ENCODE measurements around a stretch of chr14.

- PRO-cap, 2 experiments = no peak in any of the 2 experiments
Measured at GRCh38 chr14:75200368-75200875, 24.0 kb upstream of the TMED10 start.

- PRO-cap, 2 experiments = no peak in any of the 2 experiments
Measured at GRCh38 chr14:75221786-75222639, 45.6 kb upstream of the TMED10 start.

GRCh38 chr14:75258633-75259421 is 19.8 kb upstream of the FOS start:
- PRO-cap, 2 experiments = peak in 2 of 2 experiments; most common plus-strand start chr14:75259376 (in 2); most common minus-strand start chr14:75258999 (in 2)

GRCh38 chr14:75280235-75280372 is 1.5 kb downstream of the FOS start:
- PRO-cap, 2 experiments = no peak in any of the 2 experiments

DNA sequence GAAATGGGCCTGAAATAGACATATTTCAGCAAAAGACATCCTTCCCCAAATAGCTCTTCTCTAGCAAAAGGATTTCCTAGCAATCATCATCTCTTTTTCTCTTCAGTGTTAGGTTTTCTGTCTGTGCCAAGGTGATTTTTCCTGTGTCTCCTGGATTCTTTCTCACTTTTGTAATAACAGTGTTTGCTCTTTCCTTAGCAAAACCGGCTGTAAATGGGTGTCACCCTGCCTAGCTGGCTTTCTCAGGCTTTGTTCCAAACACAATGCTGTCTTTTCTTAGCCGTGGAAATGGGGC is 21.8 kb downstream of the JDP2 start:
- PRO-cap, 2 experiments = no peak in any of the 2 experiments

- PRO-cap, 2 experiments = no peak in any of the 2 experiments
Measured at GRCh38 chr14:75470263-75470876, 42.5 kb downstream of the JDP2 start.

DNA sequence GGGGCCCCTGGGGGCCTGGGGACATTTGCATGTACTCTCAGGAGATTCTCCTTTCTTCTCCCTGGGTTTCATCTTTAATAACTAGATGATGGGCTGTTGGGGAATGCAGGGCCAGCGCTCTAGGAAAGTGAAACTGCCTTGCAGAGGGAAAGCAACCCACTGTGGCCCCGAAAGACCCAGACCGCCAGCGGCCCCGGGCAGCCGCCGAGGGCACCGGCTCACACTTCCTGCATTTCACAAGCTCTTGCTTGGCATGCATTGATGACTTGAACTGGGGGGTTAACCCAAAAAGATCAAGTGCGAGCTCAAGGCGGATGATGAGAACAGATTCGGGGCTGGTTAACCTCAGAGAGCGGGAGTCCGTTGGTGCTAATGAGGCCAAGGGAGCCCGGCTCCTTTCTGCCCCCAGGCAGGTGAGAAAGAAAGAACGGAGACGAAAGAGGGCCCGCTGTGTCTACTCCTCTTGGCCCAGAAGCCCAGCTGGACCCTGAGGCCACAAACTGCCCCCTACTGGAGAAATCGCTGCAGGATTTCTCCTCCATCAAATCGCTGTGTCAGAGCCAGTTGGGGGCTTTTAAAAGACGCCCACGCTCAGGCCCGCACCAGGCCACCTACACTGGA is 7.2 kb upstream of the BATF start:
- PRO-cap, 2 experiments = no peak in any of the 2 experiments

DNA sequence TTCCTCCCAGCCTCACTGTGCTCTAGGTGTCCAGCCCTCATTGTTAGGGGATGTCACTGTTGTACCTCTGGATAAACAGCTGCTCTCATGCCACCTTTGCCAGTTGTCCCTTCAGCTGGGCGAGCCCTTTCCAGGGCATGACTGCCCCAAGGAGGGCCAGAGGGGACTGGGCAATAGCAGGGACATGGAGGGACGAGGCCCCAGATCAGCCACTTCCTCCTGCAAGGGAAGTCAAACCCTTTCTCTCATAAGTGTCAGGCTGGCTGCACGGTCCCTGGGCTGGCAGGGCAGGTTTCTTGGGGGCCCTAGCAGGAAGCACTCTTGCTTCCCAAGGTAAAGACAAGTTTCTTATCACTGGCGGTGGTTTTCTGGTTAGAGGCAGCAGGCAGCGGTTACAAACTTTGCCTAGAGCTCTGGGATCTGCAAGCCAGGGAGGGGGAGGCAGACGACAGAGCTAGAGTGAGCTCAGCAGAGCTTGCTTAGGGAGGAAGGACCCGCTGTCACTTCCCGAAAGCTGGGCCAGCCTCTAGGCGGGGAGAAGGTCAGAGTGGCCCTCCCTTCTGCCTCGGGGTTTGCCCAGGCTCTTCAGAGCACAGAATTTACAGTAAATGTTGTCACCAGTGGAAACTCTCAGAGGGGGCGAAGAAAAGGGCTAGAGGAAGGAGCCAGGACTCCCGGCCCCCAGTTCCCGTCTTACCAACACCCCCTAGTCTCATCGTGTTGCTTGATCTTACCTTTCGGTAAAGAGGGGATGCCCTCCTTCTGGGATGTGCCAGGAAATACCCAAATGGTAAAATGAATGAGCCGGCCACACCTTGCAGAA is 20.4 kb downstream of the BATF start:
- PRO-cap, 2 experiments = peak in 2 of 2 experiments; most common plus-strand start position 602 of the sequence (in 1); most common minus-strand start position 456 of the sequence (in 1)

DNA sequence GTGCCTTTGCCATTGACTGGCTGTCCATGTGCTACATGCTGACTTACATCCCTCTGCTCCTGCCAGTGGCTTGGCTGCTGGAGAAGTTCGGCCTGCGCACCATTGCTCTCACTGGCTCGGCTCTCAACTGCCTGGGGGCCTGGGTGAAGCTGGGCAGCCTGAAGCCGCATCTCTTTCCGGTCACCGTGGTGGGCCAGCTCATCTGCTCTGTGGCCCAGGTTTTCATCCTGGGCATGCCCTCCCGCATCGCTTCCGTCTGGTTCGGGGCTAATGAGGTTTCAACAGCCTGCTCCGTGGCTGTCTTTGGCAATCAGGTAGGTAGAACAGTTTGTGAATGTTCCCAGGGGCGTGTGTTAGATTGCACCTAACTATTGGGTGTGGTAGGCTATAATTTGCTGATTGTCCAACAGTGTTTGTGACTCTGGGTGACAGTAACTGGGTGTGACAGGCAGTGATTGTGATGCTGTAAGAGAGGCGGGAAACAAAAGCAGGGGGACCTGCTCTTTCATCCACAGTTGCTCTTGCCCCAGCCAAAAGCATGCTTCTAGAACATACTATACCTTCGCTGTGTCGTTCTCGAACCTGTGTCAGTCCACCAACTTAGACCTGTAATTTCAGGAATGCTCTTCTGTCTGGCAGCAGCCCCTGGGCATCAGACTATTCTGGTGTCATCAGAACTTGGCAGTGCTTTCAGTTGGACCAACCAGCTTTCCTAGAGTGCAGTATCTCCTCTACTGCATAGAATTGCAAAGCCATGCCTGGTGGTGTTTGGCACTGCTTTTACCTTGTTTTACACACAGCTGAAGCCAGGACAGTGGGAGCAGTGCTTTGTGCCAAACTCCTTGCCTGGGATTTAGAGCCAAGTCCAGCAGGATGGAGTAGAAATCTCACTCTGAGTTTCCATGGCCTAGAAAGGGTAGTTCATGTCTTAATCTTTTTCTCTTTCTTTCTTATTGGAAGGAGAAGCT is 1.2 kb downstream of the FLVCR2 start:
- PRO-cap, 2 experiments = peak in 2 of 2 experiments; most common minus-strand start position 125 of the sequence (in 2)

GRCh38 chr14:75911856-75912544 is 69.8 kb downstream of the TGFB3 start:
- PRO-cap, 2 experiments = no peak in any of the 2 experiments

DNA sequence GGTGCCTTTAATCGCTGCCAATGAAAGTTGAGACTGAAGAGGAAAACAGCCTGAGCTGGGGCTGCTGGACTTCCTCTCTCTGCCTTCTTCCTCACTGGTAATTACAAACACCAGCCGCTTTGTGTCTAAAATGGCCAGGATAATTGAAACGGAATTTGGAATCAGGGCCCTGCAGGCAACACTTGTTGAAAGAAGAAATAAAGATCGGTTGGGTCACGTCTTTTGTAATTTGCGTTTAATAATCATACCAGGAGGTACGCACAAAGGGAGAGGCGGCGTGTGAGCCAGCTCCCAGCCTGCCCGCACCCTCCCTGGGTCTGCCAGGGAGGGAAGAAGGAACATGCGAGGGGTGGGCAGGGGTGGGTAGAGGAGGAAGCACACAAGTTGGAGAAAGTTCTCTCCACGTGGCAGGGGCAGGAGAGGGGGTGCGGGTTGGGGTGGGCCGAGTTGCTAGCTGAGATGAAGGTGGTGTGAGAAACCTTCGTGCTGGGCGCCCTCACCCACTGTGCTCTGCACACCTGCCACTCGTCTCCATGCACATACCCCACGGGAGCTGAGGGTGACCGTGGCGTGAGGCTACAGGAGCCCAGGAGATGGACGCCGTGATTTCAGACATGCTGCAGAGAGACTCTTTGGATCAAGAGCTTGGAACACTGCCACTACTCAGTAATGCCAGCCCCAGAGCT is 51.2 kb upstream of the GPATCH2L start:
- PRO-cap, 2 experiments = no peak in any of the 2 experiments

GRCh38 chr14:76515561-76515942 is 139.6 kb downstream of the ESRRB start:
- PRO-cap, 2 experiments = no peak in any of the 2 experiments

DNA sequence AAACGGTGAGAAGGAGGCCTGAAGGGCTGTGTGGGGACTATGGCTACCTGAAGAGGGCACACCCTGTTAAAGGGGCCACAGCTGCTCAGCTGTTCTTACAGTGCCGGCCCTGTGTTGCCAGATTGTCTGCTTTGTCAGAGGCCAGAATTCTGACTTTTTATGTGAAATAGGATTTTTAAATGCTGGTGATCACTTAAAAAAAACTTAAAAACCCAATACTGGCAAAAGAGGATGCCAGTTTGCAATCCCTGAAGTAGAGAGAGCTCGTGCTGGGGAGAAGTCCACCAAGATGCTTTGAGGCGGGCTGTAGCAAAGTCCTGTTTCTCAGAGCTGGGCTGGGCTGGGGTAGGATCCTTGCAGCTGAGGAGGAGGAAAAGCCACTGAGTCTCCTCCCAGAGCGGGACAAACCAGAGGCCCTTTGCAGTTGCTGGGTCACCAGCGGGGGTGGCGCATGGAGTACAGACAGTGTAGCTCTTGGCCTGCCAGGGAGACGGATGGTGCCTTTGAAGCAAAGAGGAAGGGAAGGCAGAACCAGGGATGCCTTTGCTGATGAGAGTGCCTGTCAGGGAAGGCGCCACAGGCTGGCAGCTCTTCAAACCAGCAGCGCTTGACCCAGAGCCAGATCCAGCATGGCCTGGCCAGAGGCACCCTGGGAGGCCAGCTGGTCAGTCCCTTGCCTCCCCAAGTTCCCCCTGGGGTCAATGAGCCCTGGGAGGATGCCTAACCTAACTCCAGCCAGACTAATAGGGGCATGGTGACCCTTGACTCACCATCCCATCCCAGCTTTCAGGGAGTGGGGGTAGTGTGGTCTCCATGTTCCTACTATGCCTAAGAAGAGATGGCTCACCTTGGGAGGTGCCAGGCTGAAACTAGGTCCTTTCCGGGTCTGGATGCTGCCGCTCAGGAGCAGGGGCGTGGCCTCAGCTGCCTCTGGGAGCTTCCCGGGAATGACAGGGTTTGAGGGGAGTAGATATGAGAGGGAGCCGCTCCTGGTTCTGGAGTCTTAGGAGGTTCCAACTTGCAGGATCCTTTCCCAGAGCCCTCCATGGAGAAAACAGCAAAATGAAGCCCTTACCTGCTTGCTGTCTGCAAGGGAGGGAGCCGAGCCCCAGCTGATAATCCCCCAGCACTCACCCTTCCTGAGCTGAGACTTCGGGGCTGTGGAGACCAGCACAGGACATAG is 19.7 kb downstream of the VASH1 start:
- PRO-cap, 2 experiments = no peak in any of the 2 experiments

GRCh38 chr14:76844041-76844606 is 17.9 kb downstream of the LRRC74A start:
- PRO-cap, 2 experiments = no peak in any of the 2 experiments

GRCh38 chr14:76930441-76930950 is 98.0 kb downstream of the IRF2BPL start:
- PRO-cap, 2 experiments = no peak in any of the 2 experiments

DNA sequence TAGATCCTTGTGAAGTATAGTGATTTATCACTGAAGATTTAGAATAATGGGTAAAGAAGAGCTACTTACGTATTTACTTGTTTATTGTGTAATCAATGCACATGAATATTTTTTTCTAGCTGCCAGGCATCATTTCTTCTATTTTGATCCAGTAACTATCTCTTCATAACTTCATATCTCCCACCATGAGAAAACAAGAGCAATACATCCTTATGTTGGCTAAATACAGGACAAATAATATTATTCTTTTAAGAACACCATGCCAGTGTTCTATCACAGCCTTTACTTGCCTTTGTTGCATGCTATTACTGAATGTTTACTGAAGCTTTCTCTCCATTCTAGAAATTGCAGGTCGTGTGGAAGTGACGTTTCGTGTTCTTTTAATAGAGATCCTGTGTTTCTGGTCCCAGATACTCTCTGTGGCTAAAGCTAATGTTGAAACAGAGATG is 17.0 kb upstream of the CIPC start:
- PRO-cap, 2 experiments = no peak in any of the 2 experiments

DNA sequence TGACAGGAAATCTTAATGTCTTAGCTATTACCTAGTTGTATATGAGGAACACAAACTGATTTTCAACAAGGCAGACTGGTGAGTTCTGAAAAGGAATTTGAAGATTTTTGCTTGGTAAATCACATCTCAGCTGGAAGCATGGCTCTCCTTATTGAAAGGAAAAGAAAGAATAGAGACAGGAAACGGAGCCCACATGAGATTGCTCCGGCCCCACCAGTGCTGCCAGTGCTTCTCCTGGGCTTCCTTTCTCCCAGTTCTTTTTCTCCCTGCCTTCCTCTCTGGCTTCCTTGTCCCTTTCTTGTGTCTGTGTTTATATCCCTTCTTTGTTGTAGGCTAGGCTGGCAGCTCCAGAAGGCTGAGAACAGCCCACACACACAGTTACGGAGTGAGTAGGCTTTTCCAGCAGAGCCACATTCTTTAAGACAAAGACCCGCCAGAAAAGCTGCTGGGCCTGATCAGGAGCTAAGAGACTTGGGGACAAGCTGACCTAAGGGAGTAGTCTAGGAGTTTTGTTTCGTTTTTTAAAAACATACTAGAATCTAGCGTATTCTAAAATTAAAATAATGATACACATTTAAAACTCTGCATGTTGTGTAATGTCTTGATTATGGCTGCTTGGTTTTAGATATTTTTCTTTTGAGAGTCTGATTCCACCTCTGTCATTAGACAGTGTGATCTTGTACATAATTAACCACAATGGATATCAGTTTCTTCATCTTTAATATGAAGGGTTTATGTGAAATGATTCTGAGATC is 13.0 kb downstream of the CIPC start:
- PRO-cap, 2 experiments = no peak in any of the 2 experiments

GRCh38 chr14:77124533-77125607 is 16.7 kb downstream of the ZDHHC22 start:
- PRO-cap, 2 experiments = no peak in any of the 2 experiments

DNA sequence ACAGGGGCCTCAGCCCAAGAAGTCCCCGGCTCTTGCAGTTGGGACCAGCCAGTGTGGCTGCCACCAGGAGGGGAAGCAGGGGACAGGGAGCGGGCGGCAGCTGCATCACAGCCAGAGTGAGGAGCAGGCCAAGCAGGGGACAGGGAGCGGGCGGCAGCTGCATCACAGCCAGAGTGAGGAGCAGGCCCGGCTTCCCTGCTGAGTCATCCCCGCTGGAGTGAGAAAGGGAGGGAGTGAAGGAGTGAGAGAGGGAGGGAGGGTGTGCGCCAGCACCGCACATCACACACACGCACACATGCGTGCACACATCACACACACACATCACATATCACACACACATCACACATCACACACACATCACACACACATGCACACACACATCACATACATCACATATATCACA is 16.6 kb upstream of the ZDHHC22 start:
- PRO-cap, 2 experiments = no peak in any of the 2 experiments

DNA sequence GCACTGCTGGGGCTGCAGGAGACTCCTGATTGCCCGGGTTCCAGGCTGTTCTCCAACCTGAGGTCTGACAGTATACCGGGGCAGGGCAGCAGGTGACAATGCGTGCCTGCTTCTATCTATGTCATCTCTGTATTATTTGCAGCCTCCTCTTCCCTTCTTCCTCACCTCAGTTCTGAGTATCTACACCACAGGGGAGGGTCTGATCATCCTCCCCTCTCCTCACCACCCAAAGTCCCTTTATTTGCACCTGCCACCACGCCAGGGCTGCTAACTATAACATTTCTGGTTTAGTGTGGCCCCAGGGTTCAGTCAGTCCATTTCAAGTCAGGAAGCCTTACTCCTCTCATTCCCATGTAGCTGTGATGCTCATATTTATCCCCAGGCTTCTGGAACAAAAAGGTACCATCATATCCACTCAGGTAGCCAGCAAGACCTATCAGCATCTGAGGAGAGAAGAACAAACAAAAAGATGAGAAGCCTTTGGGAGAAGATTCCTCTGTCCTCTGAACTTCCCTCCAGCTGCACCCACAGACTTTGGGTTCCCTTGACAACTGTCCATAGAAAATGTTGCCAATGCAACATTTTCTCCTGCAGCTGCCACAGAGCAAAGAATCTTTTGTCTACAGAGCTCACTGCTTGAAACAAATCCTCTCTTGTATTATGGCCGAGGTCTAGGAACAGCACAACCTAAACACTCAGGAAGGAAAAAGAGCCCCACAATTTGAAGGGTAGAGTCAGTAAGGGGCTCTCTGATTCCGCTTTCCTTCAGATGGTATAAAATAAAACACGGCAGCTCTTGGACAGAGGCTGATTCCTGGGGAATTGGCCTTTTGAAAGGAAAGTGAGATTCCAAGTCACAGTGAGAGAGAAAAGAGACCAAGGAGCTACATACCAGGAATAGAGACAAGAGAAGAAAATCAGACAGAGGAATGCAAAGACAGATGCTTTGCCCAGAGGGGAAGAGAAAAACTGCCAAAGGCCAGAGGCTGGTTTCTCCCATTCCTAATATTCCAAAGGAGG is 14.4 kb downstream of the POMT2 start:
- PRO-cap, 2 experiments = no peak in any of the 2 experiments

Measured in Metastatic Liver Carcinoma in the Adrenal Gland (tissue), 2 donors.